ENCODE measurements around the genes CXCR2, USP37 and RETREG2.

DNA sequence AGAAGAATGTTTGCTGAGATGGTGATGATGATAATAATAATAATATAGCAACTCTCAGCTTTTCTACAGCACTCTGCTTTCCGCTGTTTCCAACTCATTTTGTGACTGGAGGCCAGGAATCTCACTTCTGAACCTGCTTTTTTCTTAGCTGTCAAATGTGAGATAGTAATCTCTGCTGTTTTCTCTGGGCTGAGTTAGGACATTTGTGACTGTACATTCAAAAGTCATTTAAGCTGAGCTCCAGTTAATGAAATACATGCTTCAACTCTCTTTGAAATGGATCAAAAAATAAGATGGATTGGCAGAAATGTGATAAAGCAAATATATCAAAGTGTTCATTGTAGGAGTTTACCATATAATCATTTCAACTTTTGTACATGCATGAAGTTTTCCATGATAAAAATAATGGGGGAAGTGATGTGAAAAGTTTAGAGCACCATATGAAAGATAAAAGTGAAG, 58.3 kb downstream of the TNS1 start:
- PRO-cap: no peak

DNA sequence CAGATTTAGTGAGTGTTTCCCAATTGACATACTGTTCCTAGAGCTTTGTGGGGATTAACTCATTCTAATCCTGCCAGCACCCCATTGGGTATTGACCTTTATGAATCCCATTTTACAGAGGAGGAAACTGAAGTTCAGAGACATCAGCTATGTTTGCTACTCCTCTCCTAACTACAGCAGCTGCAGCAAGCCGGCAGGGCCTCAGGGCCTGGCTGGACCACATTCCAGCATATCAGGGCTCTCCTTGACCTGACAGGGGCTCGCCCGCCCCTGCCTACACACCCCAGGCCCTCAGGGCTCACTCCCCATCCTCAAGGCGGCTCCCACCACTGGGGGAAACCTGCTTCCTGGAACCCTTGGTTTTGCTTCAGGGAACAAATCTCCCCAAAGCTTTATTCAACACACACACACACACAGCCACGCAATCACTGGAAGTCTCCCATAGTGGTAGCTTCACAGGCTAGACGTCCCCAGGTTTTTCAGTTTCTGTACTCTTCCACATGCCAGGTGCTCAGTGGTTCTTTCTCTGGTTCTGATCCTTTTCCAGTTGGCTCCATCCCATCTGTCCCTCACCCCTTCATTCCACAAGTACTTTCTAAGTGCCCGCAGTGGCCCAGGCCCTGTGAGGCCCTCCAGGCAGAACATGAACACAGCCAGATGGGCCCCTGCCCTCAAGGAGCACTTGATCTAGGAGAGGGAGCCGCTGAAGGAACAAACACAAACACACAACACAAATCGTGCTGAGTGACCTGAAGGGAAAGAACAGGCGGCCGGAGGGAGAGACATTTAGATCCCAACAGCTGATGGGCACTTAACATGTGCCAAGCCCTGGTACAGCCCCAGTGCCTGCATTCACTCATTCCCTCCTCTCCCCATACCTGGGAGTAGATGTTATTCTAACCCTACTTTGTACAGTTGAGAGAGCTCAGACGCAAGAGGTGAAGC, 51.2 kb downstream of the TNS1 start:
- PRO-cap: no peak

DNA sequence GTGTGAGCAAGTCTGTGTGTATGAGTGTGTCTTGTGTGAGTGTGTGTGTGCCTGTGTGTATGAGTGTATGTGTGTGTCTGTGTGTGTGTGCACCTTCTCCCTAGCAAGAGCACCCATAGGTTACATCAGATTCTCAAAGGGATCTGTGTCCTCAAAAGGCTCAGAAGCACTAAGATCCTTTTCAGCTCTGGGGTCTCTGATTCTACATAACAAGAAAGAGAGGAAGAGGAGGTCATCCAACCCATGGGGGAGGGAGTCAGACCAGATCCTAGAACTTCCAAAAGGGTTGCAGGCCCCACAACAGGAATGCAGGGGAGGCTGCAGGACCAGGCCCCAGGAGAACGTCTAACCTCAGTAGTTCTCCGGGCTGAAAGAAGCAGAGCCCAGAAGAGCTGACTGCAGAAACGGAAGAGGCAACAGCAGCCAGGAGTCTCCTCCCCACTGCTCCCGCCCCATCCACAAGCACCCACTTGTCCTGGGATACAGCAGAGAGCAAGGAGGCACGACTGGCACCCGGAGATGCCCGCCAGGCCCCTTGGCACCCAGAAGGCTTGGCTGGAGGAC, 28.8 kb upstream of the TNS1 start:
- PRO-cap: no peak

DNA sequence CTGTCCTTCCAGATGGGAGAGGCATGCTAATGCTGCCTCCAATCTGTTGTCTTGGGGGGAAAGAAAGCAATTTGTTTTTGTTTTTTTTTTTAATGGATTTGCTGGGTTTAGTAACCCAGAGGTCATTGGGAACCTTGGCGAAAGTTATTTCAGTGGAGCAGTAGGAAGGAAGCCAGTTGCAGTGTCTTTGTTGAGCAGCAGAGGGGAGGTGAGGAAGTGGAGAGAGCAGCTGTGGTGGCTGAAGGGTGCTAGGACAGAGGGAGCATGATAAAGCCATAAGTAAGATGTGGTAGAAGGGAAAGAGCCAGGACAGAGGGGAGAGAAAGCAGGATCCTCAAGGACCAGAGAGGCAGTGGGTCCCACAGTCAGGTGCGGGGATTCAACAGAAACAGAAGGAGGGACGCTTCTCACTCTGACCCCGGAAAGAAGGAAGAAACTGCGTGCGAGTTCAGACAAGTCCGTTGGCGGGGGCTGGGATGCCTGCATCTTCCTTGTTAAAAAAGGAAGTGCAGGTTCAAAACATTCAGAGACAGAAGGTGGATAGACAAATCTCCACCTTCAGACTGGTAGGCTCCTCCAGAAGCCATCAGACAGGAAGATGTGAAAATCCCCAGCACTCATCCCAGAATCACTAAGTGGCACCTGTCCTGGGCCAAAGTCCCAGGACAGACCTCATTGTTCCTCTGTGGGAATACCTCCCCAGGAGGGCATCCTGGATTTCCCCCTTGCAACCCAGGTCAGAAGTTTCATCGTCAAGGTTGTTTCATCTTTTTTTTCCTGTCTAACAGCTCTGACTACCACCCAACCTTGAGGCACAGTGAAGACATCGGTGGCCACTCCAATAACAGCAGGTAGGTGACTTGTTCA, at the start of gene CXCR2:
Gene CXCR2, plus strand, starts transcription at position 526 of the 867 bp plus-strand sequence.
- PRO-cap: no peak

DNA sequence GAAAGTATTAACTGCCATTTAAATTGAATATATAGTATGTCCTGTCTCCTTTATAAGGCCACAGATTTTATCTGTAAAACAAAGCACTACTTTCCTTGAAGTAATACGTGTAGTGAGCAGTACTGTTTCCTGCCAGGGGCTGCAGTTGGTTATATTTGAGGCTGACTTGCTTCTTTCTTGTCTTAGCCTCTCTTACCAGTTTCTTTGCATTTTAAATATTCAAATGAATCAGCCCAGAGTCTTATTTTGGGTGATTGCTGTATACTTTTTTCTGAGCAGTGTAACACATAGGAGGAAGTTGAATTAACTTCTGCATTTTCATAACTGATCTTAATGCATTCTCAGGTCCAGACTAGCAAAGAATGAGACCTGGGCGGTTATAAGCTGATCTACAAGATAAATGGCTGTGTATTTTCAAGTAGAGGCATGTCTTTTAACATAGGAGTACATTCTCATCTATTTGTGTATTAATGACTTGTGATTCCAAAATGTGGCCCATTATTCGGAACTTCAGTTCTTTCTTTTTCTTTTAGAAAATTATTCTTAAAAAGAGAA, 1.8 kb downstream of the ARPC2 start:
- PRO-cap: no peak

DNA sequence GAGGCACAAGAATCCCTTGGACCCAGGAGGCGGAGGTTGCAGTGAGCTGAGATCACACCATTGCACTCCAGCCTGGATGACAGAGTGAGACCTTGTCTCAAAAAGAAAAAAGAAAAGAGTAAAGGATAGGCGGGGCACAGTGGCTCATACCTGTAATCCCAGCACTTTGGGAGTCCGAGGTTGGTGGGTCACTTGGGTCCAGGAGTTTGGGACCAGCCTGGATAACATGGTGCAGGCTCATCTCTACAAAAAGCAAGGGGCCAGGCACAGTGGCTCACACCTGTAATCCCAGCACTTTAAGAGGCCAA, 14.4 kb upstream of the GPBAR1 start:
- PRO-cap: no peak

GRCh38 chr2:218284056-218284727, 8.1 kb downstream of the TMBIM1 start:
- PRO-cap: no peak

GRCh38 chr2:218345731-218346341, 10.8 kb upstream of the CATIP start:
- PRO-cap: no peak

- PRO-cap: no peak
These were observed 55.6 kb downstream of the VIL1 start for GRCh38 chr2:218474610-218474924.

DNA sequence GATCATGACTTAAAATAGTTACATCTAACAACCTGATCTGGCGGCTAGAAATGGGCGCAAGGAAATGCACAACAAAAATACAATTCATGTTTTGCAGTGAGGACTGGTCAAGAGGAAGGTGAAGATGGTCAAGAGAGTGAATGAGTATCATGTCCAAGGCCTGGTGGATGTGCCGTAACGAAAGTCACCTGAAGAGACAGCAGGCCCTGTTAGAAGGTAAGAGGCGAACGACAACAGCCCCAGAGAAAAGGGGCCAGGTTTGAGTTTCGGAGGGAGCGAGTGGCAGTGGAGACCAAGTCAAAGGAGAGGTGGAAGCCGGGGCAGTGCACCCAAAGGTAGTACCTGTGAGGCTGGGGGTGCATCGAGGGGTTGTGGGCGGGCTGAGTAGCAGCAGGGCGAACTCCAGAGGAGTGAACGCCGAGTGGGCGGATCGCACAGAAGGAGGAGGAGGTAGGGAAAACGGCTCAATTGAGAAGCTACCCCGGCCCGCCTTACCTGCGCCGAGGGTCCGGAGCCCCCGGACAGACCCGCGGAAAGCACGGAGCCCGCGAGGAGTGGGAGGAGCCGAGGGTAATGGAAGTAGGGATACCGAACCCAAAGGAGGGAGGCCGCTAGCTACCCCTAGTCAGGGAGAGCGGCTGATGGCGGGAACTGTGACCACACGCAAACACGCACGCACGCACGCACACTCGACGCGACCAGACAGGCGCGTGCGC, at the start of gene USP37:
Gene USP37, minus strand, starts transcription at position 669 of the 716 bp plus-strand sequence.
- PRO-cap: bidirectional peak, plus-strand start outside the sequence, minus-strand start at position 669 of the sequence

DNA sequence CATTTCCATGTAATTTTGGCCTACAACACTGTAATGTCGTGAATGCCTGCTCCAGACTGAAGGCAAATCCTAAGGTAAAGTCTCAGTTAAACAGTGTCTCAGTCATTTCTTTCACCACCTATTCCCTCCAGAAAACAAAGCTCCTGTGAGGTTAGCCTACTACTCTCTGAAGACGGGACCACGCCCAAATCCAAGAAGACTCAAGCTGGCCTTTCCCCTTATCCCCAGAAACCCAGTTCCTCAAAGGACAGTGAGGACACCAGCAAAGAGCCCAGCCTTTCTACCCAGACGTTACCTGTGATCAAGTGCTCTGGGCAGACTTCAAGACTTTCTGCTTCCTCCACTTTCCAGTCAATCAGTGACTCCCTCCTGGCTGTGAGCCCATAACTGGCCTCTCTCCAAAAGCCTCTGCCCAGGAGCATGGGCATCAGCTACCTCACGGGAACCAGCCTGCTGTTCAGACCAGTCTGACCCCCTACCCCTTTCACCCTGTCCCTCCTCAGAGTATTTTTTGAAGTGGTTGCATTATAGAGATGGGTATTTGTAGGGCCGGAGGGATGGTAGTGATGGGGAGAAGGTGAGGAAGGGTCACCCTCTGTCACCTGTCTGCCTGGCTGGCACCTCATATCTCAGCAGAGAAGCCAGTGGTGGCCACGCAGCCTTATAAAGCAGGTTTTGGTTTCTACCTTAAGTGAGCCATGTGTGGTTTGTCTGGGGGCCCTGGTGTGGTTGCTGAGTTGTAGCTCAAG, 27.8 kb upstream of the CYP27A1 start:
- PRO-cap: no peak

DNA sequence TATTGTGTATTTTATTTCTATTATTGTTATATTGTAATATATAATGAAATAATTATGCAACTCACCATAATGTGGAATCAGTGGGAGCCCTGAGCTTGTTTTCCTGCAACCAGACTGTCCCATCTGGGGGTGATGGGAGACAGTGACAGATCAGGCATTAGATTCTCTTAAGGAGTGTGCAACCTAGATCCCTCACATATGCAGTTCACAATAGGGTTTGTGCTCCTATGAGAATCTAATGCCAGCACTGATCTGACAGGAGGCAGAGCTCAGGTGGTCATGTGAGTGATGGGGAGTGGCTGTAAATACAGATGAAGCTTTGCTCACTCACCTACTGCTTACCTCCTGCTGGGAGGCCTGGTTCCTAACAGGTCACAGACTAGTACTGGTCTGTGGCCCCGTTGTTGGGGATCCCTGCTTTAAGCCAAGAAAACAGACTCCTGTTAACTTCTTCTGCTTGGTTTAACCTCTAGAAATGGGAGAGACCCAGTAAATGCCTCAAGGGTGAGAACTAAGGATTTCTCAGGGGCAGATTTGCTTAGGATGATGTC, 3.1 kb downstream of the CYP27A1 start:
- PRO-cap: no peak

GRCh38 chr2:218829744-218830592, 29.6 kb upstream of the WNT6 start:
- PRO-cap: no peak

- PRO-cap: no peak
These were observed 4.5 kb downstream of the CDK5R2 start for GRCh38 chr2:218963851-218964549.

DNA sequence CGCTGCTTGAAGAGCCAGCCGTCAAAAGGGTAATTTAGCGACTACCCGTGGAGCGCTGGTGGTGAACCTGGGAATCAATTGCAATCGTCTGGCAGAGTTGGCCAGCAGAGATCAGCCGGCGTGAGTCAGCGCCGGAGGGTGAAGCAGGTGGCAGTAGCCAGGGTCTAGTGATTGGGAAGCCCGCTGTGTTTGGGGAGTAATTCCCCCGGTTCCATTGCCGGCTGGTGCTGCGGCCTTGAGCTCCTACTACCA, 1.4 kb downstream of the FEV start:
- PRO-cap: no peak

DNA sequence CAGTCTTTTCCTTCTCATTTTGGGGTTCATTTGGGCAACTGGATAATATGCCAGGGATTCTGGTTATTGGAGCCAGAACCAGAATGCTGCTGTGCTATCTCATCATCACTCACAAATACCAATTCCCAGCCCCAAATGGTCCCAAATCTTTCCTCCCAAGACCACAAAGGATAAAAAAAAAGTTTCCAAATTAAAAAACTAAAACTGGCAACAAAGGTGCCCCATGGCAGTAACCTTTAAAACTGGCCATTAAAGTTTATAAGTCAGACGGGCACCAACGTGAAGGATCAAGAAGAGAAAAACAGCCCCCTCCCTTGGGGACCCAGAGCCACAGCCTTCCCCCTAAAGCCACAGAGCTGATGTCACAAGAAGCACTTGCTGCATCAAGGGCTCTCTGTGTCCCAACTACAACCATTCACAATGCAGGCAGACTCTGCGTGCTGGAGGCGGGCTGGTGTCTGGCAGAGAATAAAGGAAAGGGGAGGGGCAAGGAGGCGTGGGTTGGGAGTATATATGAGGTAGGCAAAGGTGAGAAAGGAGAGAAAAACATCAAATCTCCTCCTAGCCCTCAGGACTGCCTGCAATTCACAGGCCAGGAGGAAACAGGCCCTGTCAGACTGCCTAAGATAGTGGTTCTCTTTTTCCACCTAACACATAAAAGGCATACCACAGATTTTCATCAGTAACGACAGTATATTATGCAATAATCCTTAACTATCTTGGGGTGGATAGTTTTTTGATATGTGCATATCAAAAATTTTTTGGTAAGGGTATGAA, 48.7 kb upstream of the IHH start:
- PRO-cap: no peak

DNA sequence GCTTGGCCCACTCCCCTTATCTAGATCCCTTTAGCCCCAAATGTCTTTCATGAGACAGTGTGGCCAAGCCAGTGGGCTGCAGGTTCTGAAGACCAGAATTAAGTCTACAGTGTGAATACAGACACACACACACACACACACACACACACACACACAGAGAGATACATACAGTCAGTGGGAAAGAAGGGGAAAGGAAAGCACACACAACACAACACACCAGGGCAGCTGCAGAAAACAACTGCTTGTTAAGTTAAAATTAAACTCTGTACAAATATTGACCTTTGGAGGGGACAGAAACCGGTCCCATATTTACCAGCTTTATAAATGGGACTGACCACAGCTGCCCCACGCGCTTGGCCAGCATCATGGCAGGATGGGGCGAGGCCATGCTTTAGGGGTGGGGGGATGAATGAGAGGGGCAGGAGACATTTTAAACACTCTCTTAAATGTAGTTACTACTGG, 49.1 kb downstream of the NHEJ1 start:
- PRO-cap: no peak

- PRO-cap: no peak
These were observed 42.1 kb downstream of the NHEJ1 start for GRCh38 chr2:219118490-219118929.

- PRO-cap: bidirectional peak, plus-strand start at chr2:219178227, minus-strand start at chr2:219178148; unidirectional peak, minus-strand start at chr2:219178628
These were observed at the start of gene RETREG2 for GRCh38 chr2:219177982-219179001. Gene RETREG2 (plus strand): TSS chr2:219178275.

GRCh38 chr2:219183043-219183709, 5.1 kb downstream of the RETREG2 start:
- PRO-cap: no peak